Suprapubic skin (tissue), 4 donors: ENCODE data around the genes NUP214 and PLPP7.

GRCh38 chr9:130616298-130617128, 37.1 kb downstream of the FUBP3 start:
- PRO-cap, result no peak
- RAMPAGE, long total RNA, 4 experiments, result no peak in any of the 4 experiments

GRCh38 chr9:130620157-130620601, 40.8 kb downstream of the FUBP3 start:
- PRO-cap, result no peak
- RAMPAGE, long total RNA, 4 experiments, result no peak in any of the 4 experiments

- PRO-cap, result no peak
- RAMPAGE, long total RNA, 4 experiments, result no peak in any of the 4 experiments
These were observed 38.7 kb upstream of the PRDM12 start for GRCh38 chr9:130625600-130626139.

DNA sequence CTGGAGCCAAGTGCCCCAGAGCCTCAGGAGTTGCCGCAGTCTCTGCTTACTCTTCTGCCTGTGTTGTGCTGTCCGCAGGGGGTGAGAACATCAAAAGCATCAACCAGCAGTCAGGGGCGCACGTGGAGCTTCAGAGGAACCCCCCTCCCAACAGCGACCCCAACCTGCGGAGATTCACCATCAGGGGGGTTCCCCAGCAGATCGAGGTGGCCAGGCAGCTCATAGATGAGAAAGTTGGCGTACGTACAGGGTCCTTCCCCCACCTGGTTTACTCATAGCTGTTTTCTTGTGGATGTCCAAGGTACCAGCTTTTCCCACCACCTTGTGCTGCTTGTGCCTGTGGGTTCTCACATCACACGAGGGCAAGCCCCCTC, 33.9 kb upstream of the PRDM12 start:
- PRO-cap, result no peak
- RAMPAGE, long total RNA, 4 experiments, result no peak in any of the 4 experiments

DNA sequence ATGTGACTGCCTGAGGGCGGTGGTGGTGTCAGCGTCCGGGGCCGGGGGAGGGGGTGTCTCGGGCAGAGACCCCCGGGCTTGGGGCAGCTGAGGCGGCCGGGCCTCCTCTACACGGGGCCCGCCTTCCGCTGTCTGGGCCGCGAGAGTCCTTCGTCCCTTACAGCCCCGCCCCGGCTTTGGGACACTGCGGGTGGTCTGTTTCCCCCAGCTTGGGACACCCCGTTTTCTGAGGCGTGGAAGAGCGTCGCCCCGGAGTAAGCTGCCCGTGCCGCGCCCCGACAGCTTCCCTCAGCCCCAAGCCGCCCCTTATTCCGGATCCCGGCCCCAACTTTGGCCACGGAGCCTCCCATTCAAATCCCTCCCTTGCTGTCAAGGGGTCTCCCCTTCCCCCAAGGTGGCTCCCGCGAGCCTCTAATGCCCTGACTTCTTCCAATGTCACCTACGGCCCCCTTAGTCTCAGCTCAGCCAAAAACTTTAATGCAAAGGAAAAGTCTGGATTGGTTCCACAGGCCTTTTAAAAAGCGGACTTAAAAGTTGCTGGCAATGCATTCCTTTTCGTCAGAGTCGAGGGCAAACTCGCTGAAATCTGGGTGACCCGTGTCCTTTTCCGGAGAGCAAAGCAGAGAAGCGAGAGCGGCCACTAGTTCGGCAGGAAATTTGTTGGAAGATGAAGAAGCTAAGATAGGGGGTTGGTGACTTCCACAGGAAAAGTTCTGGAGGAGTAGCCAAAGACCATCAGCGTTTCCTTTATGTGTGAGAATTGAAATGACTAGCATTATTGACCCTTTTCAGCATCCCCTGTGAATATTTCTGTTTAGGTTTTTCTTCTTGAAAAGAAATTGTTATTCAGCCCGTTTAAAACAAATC, 19.8 kb downstream of the EXOSC2 start:
- PRO-cap, result no peak
- RAMPAGE, long total RNA, 4 experiments, result no peak in any of the 4 experiments

DNA sequence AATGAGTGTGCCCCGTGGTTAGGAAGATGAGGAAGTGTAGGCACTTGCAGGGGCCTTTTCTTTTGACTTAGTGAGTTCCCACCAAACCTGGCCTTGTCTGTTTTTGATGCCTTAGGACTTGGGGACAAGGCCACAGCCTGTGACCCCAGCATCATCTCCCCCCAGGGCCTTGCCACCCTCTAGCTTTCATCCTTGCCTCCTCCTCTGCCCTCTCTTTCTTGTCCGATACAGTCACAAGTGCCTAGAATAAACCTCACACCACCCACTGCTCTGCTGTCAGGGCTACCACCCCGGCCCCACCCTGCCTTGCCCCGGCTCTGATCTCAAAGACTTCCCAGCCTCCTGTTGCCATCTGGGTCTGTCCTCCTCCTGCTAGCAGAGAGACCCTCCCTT, 68.6 kb upstream of the ABL1 start:
- PRO-cap, result no peak
- RAMPAGE, long total RNA, 4 experiments, result no peak in any of the 4 experiments

DNA sequence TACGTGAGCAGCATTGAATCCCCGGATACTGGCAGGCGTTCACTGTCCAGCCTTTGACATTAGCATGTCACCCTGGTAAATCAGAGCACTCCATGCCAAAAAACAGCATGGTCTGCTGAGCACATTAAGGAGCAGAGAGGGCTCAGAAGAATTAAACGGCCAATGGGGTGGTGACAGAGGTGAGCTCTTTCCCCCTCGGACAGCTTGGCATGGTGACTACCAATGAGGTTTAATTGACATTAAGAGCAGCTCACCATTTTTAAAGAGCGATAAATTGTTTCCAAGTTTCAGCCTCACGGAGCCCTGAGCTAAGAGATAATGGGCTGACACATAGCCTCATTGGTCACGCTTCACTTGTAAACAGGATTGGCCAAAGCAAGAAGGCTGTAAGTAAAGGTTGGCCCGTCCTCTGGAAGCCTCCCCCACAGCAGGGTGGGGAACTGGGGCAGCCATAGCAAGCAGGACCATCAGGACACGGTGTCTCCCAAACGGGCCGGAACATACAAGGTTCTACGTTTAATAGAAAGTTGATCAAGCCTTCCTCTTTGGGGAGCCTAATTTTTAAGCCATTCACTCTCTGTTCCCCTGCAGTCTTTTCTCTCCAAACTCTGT, 26.0 kb downstream of the QRFP start:
- PRO-cap, result no peak
- RAMPAGE, long total RNA, 4 experiments, result no peak in any of the 4 experiments

DNA sequence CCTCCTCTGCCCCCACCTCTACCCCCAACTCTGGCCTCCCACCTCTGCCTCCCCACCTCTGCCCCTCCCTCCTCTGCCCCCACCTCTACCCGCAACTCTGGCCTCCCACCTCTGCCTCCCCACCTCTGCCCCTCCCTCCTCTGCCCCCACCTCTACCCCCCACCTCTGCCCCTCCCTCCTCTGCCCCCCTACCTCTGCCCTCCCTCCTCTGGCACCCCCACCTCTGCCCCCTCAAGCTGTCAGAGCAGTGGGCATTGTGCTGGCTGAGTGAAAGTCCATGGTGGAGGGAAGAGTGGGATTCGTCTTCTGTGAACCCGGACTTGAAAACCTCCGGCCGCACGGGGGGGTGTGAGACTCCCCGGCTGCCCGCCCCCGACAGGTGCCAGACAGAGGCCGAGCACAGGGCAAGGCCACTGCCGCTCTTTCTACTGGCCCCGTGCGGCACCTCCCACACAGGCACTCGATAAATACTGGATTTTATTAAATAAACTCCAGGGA, 2.4 kb upstream of the QRFP start:
- PRO-cap, result no peak
- RAMPAGE, long total RNA, 4 experiments, result no peak in any of the 4 experiments

GRCh38 chr9:131096715-131097234, 444 bp downstream of the AIF1L start:
- PRO-cap, result no peak
- RAMPAGE, long total RNA, 4 experiments, result no peak in any of the 4 experiments

DNA sequence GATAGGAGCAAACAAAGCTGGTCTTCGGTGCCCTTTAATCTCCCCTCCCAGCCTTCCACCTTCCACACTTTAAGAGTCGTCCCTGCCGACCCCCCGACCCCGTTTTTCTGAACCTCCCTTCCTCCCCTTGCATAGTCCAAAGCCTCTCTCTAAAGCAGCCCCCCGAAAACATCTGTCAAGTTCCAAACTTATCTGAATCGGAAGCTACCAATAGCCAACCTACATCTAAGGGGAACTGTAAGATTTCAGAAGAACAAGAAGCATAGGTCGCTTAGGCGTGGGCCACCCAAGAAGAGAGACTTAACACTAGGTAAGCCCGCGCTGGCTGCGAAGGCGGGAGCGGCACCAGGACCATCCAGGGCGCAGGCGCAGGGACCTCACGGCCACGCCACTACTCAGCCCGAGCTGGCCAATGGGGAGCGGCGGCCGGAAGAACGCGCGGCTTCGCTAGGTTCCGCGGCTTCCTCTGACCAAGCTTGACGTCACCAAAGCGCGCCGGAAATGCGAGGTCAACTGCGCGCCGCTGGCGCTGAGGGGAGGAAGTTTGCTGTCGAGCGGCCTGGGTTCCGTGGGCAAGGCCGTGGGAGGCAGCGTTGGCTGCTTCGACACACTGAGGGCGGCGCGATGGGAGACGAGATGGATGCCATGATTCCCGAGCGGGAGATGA, at the start of gene NUP214:
Gene NUP214, plus strand, starts transcription at position 506 of the 667 bp plus-strand sequence.
- PRO-cap, result bidirectional peak, plus-strand start at position 516 of the sequence, minus-strand start at position 355 of the sequence
- RAMPAGE, long total RNA, 4 experiments, result start-site peak on the plus strand in 1 of 4 experiments, centred at position 523 of the sequence, 64 reads per replicate

GRCh38 chr9:131149844-131151120, 24.9 kb downstream of the NUP214 start:
- PRO-cap, result no peak
- RAMPAGE, long total RNA, 4 experiments, result start-site peak on the plus strand in 1 of 4 experiments, at chr9:131150517-131150765 at its widest, 37 reads per replicate

GRCh38 chr9:131162159-131163360, 37.2 kb downstream of the NUP214 start:
- PRO-cap, result no peak
- RAMPAGE, long total RNA, 4 experiments, result no peak in any of the 4 experiments

DNA sequence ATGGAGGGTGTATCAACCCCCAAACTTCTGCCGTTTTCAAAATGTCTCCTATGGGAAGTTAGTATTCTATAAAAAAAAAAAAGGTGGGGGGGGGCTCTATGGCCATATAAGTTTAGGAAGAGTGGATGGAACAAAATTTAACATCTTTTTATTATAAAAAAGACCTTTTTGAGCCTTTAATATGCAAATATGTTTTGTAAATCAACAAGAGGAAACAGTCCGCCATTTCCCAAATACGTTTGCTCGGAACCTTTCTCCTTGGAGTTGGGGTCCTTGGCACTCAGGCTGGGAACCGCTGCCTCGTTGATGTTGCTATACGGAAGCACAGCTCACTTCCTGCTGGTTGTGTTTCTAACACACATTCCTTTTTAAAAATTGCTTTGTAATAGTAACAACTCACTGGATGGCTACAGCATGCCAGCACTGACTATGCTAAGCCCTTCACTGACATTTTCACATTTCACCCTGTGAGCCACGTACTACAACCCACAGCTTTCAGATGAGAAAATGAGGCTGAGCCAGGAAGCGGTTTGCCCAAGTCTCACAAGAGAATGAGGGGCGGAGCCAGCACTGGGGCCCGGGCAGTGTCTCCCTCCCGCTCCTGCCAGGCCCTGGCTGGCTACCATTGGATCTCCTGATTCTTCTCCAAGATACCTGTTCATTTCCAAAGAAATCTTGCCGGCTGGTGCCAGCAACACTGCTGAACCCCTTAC, 38.5 kb downstream of the FAM78A start:
- PRO-cap, result no peak
- RAMPAGE, long total RNA, 4 experiments, result no peak in any of the 4 experiments

GRCh38 chr9:131288799-131290029, at the start of gene PLPP7:
Gene PLPP7 (plus strand): TSS chr9:131289723.
- PRO-cap, result unidirectional peak, plus-strand start at chr9:131289720
- RAMPAGE, long total RNA, 4 experiments, result start-site peak on the plus strand in 1 of 4 experiments, at chr9:131289698-131289723 at its widest, 8 reads per replicate

GRCh38 chr9:131358444-131358943, 35.4 kb upstream of the PRRC2B start:
- PRO-cap, result no peak
- RAMPAGE, long total RNA, 4 experiments, result no peak in any of the 4 experiments

GRCh38 chr9:131372745-131373552, 20.9 kb upstream of the PRRC2B start:
- PRO-cap, result bidirectional peak, plus-strand start at chr9:131373681, minus-strand start at chr9:131373433
- RAMPAGE, long total RNA, 4 experiments, result start-site peak on the minus strand in 1 of 4 experiments, at chr9:131373418-131373429 at its widest, 12 reads per replicate

GRCh38 chr9:131382812-131383843, 10.8 kb upstream of the PRRC2B start:
- PRO-cap, result no peak
- RAMPAGE, long total RNA, 4 experiments, result no peak in any of the 4 experiments

- PRO-cap, result no peak
- RAMPAGE, long total RNA, 4 experiments, result no peak in any of the 4 experiments
These were observed 794 bp upstream of the PRRC2B start for GRCh38 chr9:131393017-131393566.

DNA sequence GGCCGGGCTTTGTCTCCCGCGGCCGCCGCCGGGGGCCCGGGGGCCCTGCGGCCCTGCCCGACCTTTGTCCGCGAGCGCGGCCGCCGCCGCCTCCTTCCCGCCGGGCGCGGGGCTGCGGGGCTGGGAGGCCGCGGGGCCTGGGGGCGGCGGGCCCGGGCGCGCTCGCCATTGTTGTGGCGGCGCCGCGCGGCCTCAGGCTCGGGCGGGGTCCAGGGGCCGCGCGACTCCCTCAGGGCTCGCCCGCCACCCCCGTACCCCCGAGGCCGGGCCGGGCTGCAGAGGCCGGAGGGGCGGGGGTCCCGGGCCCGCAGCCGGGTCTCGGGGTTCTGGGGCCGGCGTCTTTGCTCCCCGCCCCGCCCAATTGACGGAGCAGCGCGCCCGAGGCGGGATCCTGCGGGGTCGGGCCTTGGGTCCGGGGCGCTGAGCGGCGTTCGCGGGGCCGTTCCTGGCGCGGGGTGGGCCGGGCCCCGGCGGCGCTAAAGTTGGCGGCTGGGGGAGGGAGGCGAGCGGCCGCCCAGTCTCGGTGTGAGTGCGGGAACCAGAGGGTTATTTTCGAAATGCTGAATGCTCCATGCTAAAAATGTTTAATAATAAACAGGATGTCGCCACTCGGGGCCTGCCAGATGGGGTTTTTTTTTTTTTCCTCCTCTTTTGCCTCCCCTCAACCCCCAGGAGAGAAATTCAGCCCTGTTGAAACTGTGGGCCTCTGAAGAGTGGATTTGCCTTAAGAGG, 612 bp downstream of the PRRC2B start:
- PRO-cap, result bidirectional peak, plus-strand start at position 482 of the sequence, minus-strand start at position 457 of the sequence
- RAMPAGE, long total RNA, 4 experiments, result no peak in any of the 4 experiments

- PRO-cap, result no peak
- RAMPAGE, long total RNA, 4 experiments, result no peak in any of the 4 experiments
These were observed 13.6 kb downstream of the PRRC2B start for GRCh38 chr9:131407012-131408351.